PFSK-1 (cell line): ENCODE results near the gene FASTKD3.

- RRBS = no CpG with 5 or more reads among the region's 3 CpGs
Observed at GRCh38 chr5:6485563-6485975, 36.9 kb downstream of the UBE2QL1 start.

DNA sequence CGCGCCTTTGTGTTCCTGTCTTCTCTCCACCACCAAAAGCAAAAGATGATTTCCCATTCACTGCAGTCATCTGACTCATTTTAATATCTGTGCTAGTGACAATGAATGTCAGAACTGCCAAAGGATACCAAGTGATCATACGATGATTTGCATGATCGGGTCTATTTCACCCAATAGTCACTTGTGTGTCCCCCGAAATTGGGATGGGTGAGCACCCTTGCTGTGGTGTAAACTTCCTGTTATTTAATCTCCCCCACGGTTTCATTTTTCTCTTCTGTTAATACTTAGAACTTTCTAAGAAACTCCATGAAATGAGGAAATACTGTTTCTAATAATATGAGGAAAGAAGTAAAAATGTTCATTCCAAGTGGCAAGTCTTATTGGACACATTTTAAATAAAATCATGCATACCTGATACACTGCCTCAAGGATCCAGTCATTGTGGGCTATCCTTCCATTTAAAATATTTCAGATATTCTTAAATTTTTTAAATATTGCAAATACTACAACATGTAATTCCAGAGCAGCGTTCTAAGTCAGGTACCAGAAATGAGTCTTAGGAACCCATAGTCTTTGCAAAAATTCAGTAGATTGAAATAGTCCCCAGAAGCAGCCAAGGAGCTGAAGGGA is 43.6 kb downstream of the UBE2QL1 start:
- RRBS = no CpG with 5 or more reads among the region's 7 CpGs

GRCh38 chr5:6754527-6755354 is 41.5 kb downstream of the TENT4A start:
- RRBS = no CpG with 5 or more reads among the region's 46 CpGs

- RRBS = no CpG with 5 or more reads among the region's 11 CpGs
Observed at GRCh38 chr5:6757077-6757862, 44.0 kb downstream of the TENT4A start.

GRCh38 chr5:6832881-6833535 is 119.8 kb downstream of the TENT4A start:
- RRBS = no CpG with 5 or more reads among the region's 4 CpGs

- RRBS = no CpG with 5 or more reads among the region's 19 CpGs
Observed at GRCh38 chr5:6965983-6966515, 252.8 kb downstream of the TENT4A start.

GRCh38 chr5:7250495-7251120 is 145.3 kb upstream of the ADCY2 start:
- RRBS = no CpG with 5 or more reads among the region's 3 CpGs

- RRBS = 1% methylated on average over 16 of the region's 77 CpGs
Observed at GRCh38 chr5:7868748-7869414, at the start of gene FASTKD3. Gene FASTKD3 (minus strand): TSS chr5:7869031.

GRCh38 chr5:8014065-8014680 is 145.2 kb downstream of the MTRR start:
- RRBS = no CpG with 5 or more reads among the region's 6 CpGs

DNA sequence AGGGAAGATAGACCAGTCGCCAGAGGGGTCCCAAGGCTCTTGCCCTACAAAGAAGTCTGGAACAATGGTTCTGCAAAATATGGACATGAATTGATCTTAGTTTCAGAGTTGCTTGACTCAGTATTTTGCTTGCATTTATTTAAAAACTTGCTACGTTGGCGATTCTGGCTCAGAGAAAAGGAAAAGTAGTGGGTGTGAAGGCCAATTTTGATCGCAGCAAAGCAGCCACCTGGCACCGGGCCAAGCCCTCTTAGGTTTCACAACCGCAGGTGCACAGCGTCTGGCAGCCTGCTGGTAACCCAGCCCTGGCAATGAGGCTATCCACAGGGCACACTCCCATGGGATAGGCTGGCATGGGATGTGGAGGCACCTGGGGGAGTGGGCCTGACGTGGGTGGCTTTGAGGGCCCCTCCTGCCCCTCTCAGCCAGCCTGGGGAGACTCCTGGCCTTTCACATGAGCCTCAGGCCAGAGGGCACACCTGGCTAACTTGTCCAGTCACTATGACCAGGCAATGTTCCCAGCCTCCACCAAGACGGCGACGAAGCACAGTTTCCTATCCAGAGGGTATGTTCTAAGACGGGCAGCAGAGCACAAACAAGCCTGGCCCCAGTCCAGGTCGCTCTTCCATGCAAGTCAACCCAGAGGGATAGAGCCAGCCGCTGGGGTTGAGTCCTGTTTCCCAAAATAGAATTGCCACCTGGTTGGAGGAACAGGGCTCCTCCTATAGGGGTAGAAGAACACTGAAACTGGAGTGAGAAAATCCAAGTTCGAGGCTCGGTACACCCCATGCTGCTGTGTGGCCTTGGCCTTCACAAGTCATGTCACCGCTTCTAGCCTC is 19.0 kb downstream of the CMBL start:
- RRBS = no CpG with 5 or more reads among the region's 17 CpGs

- RRBS = no CpG with 5 or more reads among the region's 11 CpGs
Observed at GRCh38 chr5:10316027-10316577, 8.4 kb upstream of the CMBL start.

- RRBS = no CpG with 5 or more reads among the region's 25 CpGs
Observed at GRCh38 chr5:10376688-10377564, 23.4 kb downstream of the MARCHF6 start.

GRCh38 chr5:10377889-10378609 is 24.6 kb downstream of the MARCHF6 start:
- RRBS = no CpG with 5 or more reads among the region's 2 CpGs

- RRBS = no CpG with 5 or more reads among the region's 8 CpGs
Observed at GRCh38 chr5:10467267-10467650, 25.6 kb downstream of the ROPN1L start.

DNA sequence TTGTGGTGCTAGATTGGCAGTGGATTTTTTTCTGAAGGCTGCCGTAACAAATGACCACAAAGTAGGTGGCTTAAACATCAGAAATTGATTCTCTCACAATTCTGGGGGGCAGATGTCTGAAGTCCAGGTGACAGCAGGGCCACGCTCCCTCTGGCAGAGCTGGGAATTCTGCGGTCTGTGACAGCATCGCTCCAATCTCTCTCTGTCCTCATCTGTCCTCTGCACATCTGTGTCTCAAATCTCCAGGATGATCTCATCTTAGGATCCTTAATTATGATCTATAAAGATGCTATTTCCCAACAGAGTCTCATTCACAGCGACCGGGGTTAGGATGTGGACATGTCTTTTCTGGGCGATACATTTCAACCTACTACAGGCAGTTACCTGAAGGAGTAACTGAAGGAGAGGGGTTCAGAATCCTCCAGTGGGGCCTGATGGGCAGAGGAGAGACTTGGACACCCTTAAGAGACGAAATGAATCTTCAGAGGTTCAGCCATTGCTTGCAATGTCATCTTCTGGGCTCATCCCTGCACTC is 31.4 kb downstream of the ANKRD33B start:
- RRBS = no CpG with 5 or more reads among the region's 8 CpGs

- RRBS = no CpG with 5 or more reads among the region's 10 CpGs
Observed at GRCh38 chr5:10635294-10635917, 71.5 kb downstream of the ANKRD33B start.

GRCh38 chr5:10696797-10697336 is 64.2 kb downstream of the DAP start:
- RRBS = no CpG with 5 or more reads among the region's 8 CpGs

- RRBS = no CpG with 5 or more reads among the region's 6 CpGs
Observed at GRCh38 chr5:10699117-10699836, 61.8 kb downstream of the DAP start.

DNA sequence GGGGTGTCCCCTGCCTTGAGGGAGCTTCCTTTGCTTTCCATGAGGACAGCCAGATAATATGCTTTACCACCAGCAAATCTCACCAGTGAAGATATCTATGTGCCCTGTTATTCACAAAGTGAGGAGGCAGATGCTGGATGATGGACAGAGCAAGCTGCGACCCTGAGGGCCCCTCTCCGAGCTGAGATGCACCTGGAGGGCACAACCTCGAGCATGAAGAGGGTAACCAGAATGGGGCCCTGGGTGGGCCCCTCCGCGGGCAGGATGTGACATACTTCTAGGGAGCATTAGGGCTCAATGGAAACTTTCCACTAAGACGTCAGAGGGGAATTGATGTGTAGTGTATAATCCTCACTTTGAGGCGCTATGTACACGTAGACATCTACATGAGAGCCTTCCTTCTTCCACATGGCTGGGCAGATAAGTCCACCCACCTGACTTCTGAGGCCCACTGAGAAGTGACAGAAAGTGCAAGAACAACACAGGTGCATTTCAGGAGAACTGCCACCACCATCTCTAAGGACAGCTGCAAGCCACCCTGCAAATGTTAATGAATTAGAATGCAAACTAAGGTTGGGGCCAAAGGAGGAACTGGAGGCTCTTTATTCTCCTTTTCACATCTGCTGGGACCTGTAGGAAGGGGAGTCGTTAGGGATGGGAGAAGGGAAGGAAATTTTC is 61.1 kb downstream of the DAP start:
- RRBS = no CpG with 5 or more reads among the region's 9 CpGs

DNA sequence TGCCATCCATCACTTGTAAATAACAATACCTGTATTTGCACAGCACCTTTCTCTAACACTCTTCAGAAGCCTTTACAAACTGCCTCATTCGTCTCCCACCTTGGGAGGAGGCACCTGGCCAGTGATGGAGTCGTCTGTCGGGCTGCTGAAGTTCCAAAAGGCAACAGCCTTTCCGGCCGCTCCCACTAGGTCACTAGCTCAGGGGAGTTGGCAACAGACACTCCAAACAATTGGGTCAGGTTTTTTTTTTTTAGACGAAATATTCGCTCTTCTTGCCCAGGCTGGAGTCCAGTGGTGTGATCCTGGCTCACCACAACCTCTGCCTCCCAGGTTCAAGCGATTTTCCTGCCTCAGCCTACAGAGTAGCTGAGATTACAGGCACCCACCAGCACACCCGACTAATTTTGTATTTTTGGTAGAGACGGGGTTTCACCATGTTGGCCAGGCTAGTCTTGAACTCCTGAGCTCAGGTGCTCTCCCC is 4.0 kb downstream of the DAP start:
- RRBS = no CpG with 5 or more reads among the region's 10 CpGs